Heart left ventricle (tissue), 7 donors: ENCODE data around the genes LITAF, ZC3H7A and GSPT1.

- PRO-cap, 6 experiments = no peak in any of the 6 experiments
- RAMPAGE, long total RNA, 2 experiments = no peak in any of the 2 experiments
- RRBS = no CpG with 5 or more reads among the region's 8 CpGs
These were observed 149.7 kb downstream of the CLEC16A start for GRCh38 chr16:11093917-11094670.

DNA sequence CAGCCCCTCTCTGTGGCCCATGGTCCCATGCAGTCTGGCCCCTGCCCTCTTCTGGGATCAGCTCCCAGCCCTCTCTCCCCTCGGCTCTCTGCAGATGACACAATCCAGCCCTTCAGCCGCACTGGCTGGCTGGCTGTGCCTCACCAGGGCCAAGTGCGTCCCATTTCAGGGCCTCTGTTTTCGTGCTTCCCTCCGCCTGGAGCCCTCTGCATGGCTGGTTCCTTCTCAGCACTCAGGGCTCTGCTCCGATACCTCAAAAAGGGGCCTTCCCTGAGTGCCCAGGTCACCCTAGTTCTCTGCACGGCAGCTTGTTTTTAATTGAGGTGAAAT lies 124.3 kb downstream of the SOCS1 start:
- PRO-cap, 6 experiments = peak in 2 of 6 experiments; most common plus-strand start position 178 of the sequence (in 1); most common minus-strand start position 53 of the sequence (in 2)
- RAMPAGE, long total RNA, 2 experiments = no peak in any of the 2 experiments
- RRBS = no CpG with 5 or more reads among the region's 7 CpGs

DNA sequence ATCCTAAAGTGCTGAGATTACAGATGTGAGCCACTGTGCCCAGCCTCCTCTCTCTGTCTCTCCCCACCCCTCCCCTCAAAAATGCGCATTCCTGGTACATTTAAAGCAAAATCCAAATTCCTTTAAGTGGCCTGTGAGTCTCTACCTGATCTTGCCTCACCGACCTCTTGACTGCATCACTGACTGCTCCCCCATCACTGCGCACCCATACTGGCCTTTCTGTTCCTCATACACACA lies 17.5 kb upstream of the RMI2 start:
- PRO-cap, 6 experiments = no peak in any of the 6 experiments
- RAMPAGE, long total RNA, 2 experiments = no peak in any of the 2 experiments
- RRBS = no CpG with 5 or more reads among the region's 3 CpGs

DNA sequence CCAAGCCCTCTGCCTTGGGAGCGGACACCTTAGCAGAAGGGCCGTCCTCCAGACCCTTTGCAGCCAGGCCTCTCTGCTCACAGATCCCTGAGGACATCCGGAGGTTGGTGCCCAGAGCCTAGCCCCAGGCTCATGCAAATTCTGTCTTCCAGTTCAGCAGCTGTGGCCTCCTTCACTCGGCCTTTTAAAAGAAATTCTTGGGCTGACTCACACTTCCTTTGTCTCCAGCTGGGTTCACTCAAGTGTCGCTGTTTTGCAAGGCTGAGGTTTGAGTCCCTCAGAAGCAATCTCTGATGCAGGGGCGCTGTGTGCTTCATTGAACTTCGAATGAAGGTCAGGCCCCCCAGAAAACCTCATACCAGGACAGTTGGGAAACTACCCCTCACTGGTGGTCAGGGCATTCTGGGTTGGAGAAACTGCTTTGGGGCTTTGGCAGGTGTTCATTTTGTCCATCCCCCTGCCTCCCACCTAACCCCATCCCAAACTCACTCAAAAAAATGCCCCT lies 16.7 kb upstream of the RMI2 start:
- PRO-cap, 6 experiments = no peak in any of the 6 experiments
- RAMPAGE, long total RNA, 2 experiments = no peak in any of the 2 experiments
- RRBS = no CpG with 5 or more reads among the region's 7 CpGs

GRCh38 chr16:11586706-11587778 lies at the start of gene LITAF:
Gene LITAF (minus strand): TSS chr16:11586919.
- PRO-cap, 6 experiments = peak in 6 of 6 experiments; most common plus-strand start chr16:11587260 (in 4); most common minus-strand start chr16:11586919 (in 6)
- RAMPAGE, long total RNA, 2 experiments = start-site peak on the minus strand in 2 of 2 experiments, at chr16:11586901-11587238 at its widest, 15 to 252 reads per replicate
- RRBS = 2% methylated on average over 48 of the region's 94 CpGs

DNA sequence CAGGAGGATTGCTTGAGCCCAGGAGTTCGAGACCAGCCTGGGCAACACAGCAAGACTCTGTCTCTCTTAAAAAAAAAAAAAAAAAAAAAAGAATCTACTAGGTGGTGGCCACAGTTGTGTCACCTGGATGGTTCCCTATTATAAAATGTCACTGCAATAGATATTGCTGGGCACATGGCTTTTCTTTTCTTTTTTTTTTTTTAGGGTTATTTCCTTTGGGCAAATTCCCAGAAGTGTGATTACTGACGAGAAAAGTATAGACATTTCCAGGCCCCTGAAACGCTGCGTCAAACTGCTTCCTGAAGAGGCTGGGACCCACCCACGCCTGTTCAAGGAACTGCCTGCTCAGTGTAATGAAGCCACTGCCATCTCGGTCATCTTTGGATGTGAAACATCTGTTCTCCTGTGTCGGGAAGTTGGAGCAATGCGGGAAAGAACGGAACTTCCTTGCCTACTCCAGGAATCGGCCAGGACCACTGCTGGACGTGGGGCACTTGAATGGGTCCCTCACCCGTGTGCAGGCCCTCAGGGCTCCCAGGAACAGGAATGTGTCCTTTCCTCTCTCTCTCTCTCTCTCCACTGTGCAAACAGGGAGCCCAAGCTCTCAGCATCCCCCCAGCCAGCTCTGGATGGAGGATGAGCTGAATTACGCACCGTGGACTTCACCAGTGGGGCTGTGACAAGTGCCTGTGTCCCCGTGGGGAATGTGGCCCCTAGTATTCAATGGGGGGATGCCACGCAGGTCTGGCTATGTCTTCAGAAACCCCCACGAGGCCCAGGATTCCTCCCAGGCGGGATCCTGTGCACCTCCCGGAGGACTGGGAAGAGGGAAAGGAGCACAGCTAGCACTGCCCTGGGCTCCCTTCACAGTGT lies 18.1 kb upstream of the LITAF start:
- PRO-cap, 6 experiments = peak in 2 of 6 experiments; most common plus-strand start position 332 of the sequence (in 2); most common minus-strand start position 146 of the sequence (in 1)
- RAMPAGE, long total RNA, 2 experiments = no peak in any of the 2 experiments
- RRBS = no CpG with 5 or more reads among the region's 19 CpGs

GRCh38 chr16:11627836-11628673 lies 40.2 kb upstream of the SNN start:
- PRO-cap, 6 experiments = peak in 2 of 6 experiments; most common plus-strand start chr16:11628071 (in 2)
- RAMPAGE, long total RNA, 2 experiments = no peak in any of the 2 experiments
- RRBS = 71% methylated on average over 3 of the region's 19 CpGs

- PRO-cap, 6 experiments = no peak in any of the 6 experiments
- RAMPAGE, long total RNA, 2 experiments = no peak in any of the 2 experiments
- RRBS = no CpG with 5 or more reads among the region's 12 CpGs
These were observed 28.9 kb downstream of the SNN start for GRCh38 chr16:11697176-11697629.

GRCh38 chr16:11710054-11710520 lies 32.6 kb downstream of the TXNDC11 start:
- PRO-cap, 6 experiments = no peak in any of the 6 experiments
- RAMPAGE, long total RNA, 2 experiments = no peak in any of the 2 experiments
- RRBS = no CpG with 5 or more reads among the region's 3 CpGs

- PRO-cap, 6 experiments = no peak in any of the 6 experiments
- RAMPAGE, long total RNA, 2 experiments = no peak in any of the 2 experiments
- RRBS = no CpG with 5 or more reads among the region's 6 CpGs
These were observed 12.3 kb downstream of the TXNDC11 start for GRCh38 chr16:11730170-11730901.

- PRO-cap, 6 experiments = no peak in any of the 6 experiments
- RAMPAGE, long total RNA, 2 experiments = no peak in any of the 2 experiments
- RRBS = no CpG with 5 or more reads among the region's 7 CpGs
These were observed 13.5 kb upstream of the TXNDC11 start for GRCh38 chr16:11756131-11756654.

DNA sequence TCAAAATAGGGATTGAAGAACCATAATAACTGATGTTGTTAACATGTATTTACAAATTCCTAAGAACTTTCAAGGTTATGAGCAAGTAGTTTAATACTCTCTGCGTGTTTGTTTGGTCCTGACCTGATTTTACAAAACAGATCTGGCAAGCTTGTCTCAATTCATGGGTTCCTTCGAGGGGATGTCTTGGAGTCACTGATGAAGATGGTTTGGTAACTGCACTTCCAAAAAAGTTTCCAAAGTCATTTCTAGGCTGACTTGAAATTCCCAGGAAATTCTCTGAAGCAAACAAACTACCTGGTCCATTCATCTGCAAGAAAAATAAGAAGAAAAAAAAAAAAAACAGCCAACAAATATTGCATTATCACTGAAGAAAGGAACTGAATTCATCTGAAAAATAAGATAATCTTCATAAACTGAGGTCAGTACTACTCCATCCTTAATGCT lies 25.6 kb upstream of the TXNDC11 start:
- PRO-cap, 6 experiments = no peak in any of the 6 experiments
- RAMPAGE, long total RNA, 2 experiments = no peak in any of the 2 experiments
- RRBS = no CpG with 5 or more reads among the region's 2 CpGs

DNA sequence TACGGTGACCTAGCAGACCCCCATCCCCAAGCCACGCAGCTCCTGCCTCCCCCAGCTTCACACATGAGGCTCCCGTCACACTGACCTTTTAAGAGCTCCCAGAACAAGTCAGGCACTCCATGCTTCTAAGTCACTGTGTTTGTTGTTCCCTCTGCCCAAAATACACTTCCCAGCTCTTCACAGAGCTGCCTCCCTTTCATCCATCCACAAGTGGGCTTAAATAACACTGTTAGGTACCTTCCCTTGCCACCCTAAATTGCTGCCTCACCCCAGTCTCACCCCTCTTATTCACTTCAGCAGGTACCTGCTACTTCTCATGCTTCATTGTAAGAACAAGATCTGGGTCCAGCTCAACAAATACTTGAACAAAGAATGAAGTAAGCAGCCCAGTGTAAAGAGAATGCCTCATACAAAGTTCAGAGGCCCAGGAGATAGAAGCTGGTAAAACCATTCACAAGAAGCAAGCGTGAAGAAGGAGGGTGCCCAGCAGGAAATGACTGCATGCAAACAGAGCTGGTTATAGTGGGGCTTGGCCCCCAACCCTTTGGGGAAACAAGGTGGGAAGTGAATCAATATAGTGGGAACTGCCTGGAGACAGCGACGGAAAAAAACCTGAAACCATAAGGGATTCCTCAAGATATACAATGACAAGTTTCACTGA lies 5.7 kb downstream of the ZC3H7A start:
- PRO-cap, 6 experiments = no peak in any of the 6 experiments
- RAMPAGE, long total RNA, 2 experiments = no peak in any of the 2 experiments
- RRBS = no CpG with 5 or more reads among the region's 6 CpGs

DNA sequence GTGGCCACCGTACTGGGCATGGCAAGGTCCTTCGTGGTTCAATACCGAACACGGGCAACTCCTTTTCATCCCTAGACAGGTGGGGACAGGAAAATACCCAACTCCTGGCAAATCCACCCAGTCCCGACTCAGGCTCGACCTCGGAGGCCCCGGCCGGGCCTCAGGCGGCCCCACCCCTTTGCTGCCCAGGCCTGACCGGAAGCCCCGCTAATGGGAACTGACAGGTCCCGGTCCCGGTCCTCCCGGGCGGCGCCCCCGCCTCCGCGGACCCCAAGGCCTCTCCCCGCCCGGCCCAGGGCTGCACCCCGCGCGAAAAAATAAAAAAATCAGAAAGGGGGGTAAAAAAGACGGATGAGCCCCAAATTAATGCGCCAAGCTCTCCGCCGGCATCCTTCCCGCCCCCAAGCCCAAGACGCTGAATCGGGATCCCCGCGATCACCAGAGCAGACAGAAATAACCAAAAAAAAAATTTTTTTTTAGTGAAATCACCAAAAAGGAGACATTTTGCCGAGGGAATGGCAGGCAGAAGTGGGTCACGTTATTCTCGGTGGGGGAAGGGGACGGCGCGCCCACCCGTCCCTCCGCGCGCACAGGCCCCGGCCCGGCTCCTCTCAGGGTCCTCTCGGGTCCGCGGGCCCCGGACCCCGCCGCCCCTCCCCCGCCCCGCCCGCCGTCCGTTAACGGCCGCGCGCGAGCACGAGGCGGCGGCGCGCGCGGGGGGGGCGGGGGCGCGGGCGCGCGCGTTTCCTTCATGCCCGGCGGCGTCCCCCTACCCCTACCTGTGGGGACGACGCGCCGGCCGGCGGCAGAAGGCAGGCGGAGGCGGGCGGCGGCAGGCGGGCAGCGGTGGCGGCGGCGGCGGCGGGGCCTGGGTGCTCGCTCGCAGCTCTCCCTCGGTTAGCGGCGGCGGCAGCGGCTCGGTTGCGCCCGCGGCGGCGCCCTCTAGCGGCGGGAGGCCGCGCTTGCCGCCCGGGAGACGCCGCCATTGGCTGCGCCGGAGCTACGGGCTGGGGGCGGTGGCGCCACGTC lies at the start of gene ZC3H7A:
Gene ZC3H7A, minus strand, starts transcription at position 914 of the 1,029 bp plus-strand sequence.
- PRO-cap, 6 experiments = peak in 6 of 6 experiments; most common plus-strand start position 198 of the sequence (in 4); most common minus-strand start position 649 of the sequence (in 5)
- RAMPAGE, long total RNA, 2 experiments = no peak in any of the 2 experiments
- RRBS = 1% methylated on average over 40 of the region's 123 CpGs

- PRO-cap, 6 experiments = peak in 6 of 6 experiments; most common plus-strand start chr16:11916218 (in 6); most common minus-strand start chr16:11915952 (in 5)
- RAMPAGE, long total RNA, 2 experiments = start-site peak on the minus strand in 2 of 2 experiments, at chr16:11915905-11915958 at its widest, 244 to 731 reads per replicate
- RRBS = 2% methylated on average over 20 of the region's 58 CpGs
These were observed at the start of gene GSPT1 for GRCh38 chr16:11915838-11916398. Gene GSPT1 (minus strand): TSS chr16:11915956.

- PRO-cap, 6 experiments = no peak in any of the 6 experiments
- RAMPAGE, long total RNA, 2 experiments = no peak in any of the 2 experiments
- RRBS = no CpG with 5 or more reads among the region's 6 CpGs
These were observed 65.0 kb downstream of the SNX29 start for GRCh38 chr16:12041535-12041921.

- PRO-cap, 6 experiments = no peak in any of the 6 experiments
- RAMPAGE, long total RNA, 2 experiments = no peak in any of the 2 experiments
- RRBS = no CpG with 5 or more reads among the region's 12 CpGs
These were observed 103.6 kb downstream of the SNX29 start for GRCh38 chr16:12079962-12080653.

GRCh38 chr16:12088083-12088623 lies 111.6 kb downstream of the SNX29 start:
- PRO-cap, 6 experiments = no peak in any of the 6 experiments
- RAMPAGE, long total RNA, 2 experiments = no peak in any of the 2 experiments
- RRBS = no CpG with 5 or more reads among the region's 9 CpGs

- PRO-cap, 6 experiments = no peak in any of the 6 experiments
- RAMPAGE, long total RNA, 2 experiments = no peak in any of the 2 experiments
- RRBS = no CpG with 5 or more reads among the region's 20 CpGs
These were observed 121.0 kb downstream of the SNX29 start for GRCh38 chr16:12097250-12098174.

GRCh38 chr16:12116888-12117656 lies 140.5 kb downstream of the SNX29 start:
- PRO-cap, 6 experiments = no peak in any of the 6 experiments
- RAMPAGE, long total RNA, 2 experiments = no peak in any of the 2 experiments
- RRBS = no CpG with 5 or more reads among the region's 64 CpGs